Pulmonary lymph node (tissue), 1 donor: ENCODE measurements around the genes PCDH11Y, TSPY3 and TSPY1.

DNA sequence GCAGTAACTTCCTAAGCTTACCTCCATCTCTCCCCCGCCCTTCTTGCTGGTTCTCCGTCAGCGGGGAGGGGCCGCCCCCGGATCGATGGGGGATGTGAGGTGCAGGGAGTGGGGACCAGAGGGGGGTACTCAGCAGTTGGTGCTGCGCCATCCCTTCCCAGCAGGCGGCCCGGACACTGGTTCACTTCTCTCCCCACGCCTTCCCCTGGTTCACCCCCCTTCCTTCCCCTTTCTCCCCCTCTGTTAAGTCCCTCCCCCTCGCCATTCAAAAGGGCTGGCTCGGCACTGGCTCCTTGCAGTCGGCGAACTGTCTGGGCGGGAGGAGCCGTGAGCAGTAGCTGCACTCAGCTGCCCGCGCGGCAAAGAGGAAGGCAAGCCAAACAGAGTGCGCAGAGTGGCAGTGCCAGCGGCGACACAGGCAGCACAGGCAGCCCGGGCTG, at the start of gene PCDH11Y:
PCDH11Y (plus strand) TSS at position 296 of the 440 bp plus-strand sequence.
- PRO-cap, result no peak

DNA sequence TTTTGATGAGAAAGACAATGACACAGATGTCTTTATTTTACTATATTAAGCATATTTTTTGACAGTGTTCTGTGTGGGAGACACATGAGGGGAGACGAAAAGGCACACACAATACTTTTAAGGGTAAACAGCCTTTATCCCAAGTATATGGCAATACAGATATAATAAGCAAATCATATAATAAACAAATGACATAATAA, 311.0 kb downstream of the PCDH11Y start:
- PRO-cap, result no peak

DNA sequence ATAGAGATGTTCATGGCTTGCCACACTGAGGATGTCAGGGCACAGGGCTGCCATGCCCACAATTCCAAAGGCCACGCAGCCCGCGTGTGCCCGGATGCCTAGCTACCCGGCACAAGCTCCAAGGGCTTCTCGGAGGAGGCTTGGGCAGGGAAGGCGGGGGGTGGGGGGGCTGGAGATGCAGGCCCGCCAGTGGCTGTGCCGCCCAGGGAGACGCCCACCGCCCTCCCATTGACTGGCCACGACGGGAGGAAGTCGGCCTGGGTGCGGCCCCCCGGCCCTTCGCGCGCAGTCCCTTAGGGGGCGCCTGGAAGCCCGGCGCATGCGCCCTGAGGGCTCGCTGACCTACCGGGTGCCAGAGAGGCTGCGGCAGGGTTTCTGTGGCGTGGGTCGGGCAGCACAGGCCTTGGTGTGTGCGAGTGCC, at the start of gene TSPY3:
TSPY3 (plus strand) TSS at position 274 of the 421 bp plus-strand sequence.
- PRO-cap, result no peak

- PRO-cap, result no peak
These were observed at the start of gene TSPY1 for GRCh38 chrY:9466531-9467146. TSPY1 (plus strand) TSS chrY:9466955.

DNA sequence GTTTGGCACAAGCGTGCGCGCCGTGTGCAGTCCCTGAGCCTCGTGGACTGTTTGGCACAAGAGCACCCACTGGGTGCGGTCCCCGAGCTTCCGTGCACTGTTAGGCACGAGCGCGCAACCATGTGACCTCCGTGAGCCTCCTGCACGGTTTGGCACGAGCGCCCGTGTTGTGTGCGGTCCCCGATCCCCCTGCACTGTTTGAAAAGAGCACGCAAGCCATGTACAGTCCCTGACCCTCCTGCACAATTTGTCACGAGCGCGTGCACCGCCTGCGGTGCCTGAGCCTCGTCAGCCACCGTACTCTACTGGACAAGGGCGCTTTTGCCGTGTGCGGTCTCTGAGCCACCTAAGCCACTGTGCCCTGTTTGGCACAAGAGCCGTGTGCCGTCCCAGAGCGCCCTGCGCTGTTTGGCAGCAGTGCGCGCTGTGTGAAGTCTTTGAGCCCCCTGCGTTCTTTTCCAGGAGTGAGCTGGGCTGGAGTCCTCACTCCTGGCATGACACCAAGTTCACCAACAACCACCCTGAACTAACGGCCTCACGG, 163.7 kb upstream of the USP9Y start:
- PRO-cap, result no peak

GRCh38 chrY:14340651-14341178, 183.6 kb upstream of the NLGN4Y start:
- PRO-cap, result no peak

- PRO-cap, result no peak
These were observed 931.6 kb downstream of the NLGN4Y start for GRCh38 chrY:15455784-15456527.

GRCh38 chrY:19042328-19042701, 268.8 kb upstream of the HSFY2 start:
- PRO-cap, result no peak

DNA sequence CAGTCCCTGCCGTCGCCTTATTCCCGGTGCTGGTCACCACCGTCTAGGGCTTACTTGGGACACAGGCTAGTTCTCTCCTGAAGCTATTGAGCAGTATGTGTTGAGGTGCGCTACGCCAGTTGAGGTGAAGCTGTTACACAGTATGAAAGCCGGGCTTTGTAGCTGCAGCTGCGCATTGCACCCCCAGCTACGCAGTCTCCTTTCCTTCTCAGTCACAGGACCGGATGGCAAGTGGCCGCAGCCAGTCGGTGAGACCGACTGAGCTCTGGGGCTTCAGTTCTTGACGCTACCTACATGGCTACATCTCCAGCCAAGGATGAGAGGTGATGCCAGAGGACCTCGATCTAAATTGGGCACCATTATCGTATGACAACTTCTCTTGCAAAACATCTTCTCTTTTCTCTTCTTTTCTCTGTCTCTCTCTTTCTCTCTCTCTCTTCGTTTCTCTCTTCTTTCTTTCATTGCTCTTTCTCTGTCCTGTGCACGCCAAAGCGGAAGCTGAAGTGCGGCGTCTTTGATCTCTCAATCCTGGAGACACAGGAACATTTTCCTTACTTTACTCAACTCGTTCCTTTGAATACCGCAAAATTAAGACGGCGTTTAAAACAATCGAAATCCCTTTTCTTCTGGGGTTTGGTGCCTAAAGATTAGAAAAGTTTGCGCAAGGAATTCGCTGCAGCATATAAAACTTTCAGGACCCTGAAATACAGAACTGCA, 176.7 kb downstream of the KDM5D start:
- PRO-cap, result no peak

- PRO-cap, result unidirectional peak, plus-strand start at chrY:19608235
These were observed 136.6 kb downstream of the KDM5D start for GRCh38 chrY:19607963-19608363.